Skeletal muscle satellite cell (primary cell): ENCODE measurements around the gene RB1.

DNA sequence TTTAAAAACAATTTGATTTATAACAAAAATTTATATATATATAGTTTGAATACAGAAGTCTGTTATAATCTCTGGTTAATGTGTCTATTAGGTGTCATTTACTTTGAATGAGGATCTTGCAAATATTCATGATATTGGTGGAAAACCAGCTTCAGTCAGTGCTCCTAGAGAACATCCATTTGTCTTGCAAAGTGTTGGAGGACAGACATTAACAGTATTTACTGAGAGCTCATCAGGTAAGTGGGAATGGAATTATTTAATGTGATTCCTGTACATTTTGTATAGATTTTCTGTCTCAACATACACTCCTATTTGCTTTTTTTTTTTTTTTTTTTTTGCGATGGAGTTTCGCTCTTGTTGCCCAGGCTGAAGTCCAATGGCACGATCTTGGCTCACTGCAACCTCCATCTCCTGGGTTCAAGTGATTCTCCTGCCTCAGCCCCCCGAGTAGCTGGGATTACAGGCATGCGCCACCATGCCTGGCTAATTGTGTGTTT is 31.3 kb downstream of the GTF2F2 start:
- CAGE, long polyA plus RNA = no peak

- CAGE, long polyA plus RNA = no peak
Measured at GRCh38 chr13:45335715-45336757, 4.9 kb downstream of the TPT1 start.

DNA sequence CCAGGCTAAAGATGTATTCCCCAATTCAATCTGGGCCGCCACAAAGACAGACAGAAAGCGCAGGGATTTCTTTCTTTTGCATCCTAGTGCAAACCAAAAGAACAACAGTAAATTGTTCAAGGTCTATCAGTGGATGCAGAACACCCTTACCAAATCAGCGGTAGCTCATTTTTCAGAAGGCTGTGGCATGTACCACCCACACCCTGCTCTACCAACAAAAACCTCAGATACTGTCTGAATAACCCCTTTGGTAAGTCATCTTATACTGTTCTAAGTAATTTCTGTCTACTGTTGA is 3.6 kb downstream of the TPT1 start:
- CAGE, long polyA plus RNA = no peak

- CAGE, long polyA plus RNA = no peak
Measured at GRCh38 chr13:45500514-45500983, 35.8 kb downstream of the COG3 start.

- CAGE, long polyA plus RNA = no peak
Measured at GRCh38 chr13:45979666-45980072, 72.9 kb downstream of the ZC3H13 start.

DNA sequence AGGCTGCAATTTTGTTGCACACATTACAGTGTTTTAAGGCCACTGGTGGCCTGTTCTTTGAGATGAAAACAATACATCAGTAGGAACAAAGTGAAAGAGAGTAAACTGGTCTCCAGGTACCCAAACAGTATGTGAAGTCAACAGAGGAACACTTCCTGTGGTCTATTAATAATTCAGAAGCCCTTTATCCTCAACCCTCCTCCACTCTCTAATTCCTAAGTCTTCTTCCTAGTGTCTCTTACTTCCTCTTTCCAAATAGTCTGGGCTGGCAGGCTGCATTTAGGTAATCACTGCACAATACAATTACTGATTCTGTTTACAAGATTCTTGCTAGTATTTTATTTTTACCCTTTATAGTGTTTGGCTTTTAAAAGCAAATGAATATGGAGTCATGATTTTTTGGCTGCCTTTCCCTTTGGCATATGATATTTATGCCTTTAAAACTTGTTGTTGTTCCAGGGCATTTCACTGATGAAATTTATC is 2.8 kb downstream of the CPB2 start:
- CAGE, long polyA plus RNA = no peak

GRCh38 chr13:46125865-46126567 is 21.2 kb upstream of the CPB2 start:
- CAGE, long polyA plus RNA = no peak

- CAGE, long polyA plus RNA = no peak
Measured at GRCh38 chr13:46127081-46127795, 22.4 kb upstream of the CPB2 start.

GRCh38 chr13:46142110-46142450 is 37.2 kb upstream of the CPB2 start:
- CAGE, long polyA plus RNA = no peak

DNA sequence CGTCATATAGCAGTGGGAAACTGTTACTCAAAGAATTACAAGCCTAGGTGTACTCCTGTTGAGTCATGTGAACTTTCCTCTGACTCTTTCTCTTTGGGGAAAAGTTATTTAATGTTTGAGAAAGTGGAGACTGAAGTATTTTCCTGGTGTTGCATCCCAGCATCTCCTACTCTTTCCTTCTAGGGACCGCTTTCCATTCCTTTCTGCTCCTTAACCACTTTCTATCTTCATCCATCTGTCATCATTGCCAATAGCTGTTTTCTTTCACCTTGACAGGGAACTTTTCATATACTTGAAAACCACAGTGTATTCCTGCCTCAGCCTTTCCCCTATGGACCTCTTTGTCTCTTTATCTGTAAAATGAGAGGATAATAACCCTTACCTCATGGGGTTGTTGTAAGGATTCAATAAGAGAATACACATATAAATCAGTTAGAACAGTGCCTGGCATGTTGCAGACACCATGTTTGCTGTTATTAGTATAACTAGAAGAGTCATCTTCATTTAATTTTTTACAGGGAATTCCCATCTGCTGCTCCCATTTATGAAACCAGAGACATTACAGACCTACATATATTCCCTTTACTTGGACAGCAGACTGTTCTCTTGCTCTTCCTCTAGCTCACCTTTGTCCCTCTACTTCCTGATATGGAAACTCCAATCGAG is 31.8 kb downstream of the LCP1 start:
- CAGE, long polyA plus RNA = no peak

GRCh38 chr13:46168721-46169292 is 13.2 kb downstream of the LCP1 start:
- CAGE, long polyA plus RNA = no peak

- CAGE, long polyA plus RNA = no peak
Measured at GRCh38 chr13:46296900-46297497, 85.3 kb downstream of the LRRC63 start.

DNA sequence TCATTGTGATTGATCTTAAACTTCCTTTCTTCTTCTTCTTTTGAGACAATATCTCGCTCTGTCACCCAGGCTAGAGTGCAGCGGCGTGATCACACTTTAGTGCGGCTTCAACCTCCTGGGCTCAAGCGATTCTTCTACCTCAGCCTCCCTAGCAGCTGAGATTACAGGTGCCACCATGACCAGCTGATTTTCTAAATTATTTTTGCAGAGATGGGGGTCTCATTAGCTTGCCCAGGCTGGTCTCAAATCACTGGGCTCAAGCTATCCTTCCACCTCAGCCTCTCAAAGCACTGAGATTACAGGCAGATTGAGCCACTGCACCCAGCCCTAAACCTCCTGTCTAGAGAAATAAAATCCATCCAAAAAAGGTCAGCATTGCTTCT is 17.9 kb downstream of the RUBCNL start:
- CAGE, long polyA plus RNA = no peak

GRCh38 chr13:46551568-46552204 is 1.3 kb upstream of the LRCH1 start:
- CAGE, long polyA plus RNA = no peak

GRCh38 chr13:46556460-46557128 is 3.6 kb downstream of the LRCH1 start:
- CAGE, long polyA plus RNA = no peak

DNA sequence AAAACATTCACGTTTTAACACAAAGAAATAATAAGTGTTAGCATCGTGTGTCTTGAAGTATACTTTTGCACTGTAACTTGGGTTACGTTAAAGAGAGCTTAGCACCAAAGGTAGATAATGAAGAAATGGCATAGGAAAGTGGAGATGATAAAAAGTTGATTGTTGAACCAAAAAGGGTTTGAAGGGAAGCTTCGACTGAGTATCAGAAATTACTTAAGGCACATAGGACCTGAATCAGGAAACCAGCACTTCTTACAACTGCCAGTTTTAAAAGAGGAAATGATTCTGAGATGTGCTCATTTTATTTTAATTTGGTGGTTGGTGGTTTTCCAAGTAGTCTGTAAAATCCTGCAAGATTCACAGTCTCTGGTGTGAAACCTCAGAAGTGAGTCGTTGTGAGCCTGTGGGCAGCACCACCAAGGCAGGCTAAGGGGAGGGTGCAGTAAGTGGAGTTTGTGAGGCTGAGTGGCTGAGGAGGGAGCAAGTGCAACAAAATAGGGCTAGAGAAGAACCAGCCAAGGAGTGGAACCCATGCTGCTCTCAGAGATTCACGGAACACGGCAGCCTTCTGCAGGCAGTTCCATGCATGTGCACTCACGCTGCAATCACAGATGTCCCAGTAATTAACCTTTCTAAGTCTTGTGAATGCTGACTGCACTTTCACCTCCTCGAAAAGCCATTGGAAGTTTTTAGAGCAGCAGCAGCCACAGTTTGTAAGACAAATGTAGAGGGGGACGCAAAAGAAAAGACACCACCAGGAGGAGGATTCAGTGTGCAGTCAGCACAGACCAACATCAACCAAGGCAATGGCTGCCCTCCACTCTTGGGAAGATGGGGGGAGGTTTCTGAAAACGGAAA is 45.1 kb downstream of the ESD start:
- CAGE, long polyA plus RNA = no peak

DNA sequence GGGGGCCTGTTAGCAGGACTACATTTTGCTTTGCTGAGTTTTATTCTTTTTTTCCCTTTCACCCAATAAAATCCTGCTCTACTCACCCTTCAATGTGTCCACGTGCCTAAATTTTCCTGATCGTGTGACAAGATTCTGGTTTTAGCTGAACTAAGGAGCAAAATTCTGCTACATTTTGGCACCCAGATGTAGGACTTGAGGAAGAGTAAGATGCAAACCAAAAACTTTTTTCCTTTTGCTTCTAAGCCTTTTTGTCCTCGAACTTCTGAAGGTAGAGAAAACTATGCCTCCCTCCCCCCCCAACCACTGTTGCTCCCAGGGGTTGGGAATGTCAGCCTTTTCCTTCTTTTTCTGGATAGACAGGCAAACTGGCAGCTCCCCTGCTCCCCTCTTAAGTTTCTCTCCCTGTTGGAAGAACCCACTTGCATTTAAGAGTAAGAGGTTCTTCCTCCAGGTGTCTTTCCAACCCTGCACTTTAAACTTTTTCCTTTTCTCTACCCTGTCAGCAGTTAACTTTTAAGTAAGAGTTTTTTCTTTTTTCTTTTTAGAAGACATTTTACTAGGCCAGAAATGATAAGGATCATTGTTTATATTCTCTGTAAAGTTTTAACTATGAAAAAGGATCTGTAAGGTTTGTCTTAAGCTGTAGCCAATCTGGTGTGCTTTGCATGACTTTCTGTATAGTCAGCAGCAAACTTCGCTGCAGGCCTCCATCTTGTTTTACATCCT is 27.8 kb downstream of the MED4 start:
- CAGE, long polyA plus RNA = no peak

GRCh38 chr13:48161656-48162286 is 66.9 kb upstream of the MED4 start:
- CAGE, long polyA plus RNA = no peak

- CAGE, long polyA plus RNA = no peak
Measured at GRCh38 chr13:48234812-48235551, 2.0 kb downstream of the ITM2B start.

DNA sequence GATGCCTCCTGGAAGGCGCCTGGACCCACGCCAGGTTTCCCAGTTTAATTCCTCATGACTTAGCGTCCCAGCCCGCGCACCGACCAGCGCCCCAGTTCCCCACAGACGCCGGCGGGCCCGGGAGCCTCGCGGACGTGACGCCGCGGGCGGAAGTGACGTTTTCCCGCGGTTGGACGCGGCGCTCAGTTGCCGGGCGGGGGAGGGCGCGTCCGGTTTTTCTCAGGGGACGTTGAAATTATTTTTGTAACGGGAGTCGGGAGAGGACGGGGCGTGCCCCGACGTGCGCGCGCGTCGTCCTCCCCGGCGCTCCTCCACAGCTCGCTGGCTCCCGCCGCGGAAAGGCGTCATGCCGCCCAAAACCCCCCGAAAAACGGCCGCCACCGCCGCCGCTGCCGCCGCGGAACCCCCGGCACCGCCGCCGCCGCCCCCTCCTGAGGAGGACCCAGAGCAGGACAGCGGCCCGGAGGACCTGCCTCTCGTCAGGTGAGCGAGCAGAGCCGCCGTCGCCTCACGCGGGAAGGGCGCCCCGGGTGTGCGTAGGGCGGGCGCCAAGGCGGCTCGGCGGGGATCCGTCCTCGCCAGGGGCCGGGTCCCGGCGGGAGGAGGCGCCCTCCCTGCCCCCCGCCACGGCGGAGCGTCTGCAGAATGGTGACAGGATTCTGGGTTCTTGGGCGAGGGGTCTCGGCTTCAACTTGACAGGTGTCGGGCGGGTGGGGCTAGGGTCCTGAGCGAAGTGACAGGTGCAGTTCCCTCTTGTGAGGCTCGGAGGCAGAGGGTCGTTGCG is at the start of gene RB1:
Gene RB1, plus strand, starts transcription at position 185 of the 784 bp plus-strand sequence.
- CAGE, long polyA plus RNA = no peak